Left common carotid artery plus branches (tissue), 1 donor: ENCODE measurements around a stretch of chr10.

DNA sequence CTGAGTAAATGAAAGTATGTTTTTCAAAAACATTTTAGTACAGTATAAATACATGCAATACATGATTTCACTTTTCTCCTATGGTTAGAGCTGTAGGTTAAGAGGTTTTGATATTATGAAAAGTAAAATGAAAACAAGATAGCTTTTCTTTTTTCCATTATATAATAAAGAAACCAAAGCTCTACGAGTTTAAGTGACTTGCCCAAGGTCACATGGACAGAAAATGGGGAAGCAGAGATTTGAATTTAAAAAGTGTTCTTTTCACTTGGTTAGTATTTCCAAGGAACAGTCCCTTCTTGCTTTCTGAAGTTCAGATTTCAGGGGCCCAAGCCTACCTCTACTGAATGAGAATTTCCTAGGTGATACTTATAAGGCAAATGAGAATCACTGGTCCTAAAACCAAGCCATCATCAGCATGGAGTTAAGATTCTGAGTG lies 13.2 kb upstream of the MAP3K8 start:
- PRO-cap = no peak

GRCh38 chr10:30422167-30422713 lies 11.7 kb upstream of the MAP3K8 start:
- PRO-cap = no peak

DNA sequence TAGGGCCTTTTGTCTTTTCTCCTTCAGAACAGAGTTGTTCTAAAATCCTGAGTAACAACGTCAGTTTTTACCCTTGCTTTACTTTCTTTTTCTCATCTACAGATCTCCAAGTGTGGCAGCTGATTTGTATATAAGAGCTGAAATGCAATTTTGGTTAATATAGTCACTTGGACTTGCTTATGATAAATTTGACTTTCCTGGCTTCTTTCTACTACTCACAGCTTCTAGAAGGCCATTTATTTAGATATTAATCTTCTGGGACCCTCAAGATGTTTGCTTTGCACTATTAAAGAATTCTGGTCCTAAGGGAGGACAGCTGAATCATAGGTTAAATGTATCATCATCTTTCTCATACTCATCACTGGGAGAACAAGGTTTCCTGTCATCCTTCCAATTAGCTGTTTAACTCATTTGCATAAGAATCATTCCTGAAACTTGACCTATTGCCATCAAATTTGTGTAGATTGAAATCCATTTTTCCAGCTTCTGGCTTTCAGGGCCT lies 4.0 kb downstream of the MAP3K8 start:
- PRO-cap = no peak

DNA sequence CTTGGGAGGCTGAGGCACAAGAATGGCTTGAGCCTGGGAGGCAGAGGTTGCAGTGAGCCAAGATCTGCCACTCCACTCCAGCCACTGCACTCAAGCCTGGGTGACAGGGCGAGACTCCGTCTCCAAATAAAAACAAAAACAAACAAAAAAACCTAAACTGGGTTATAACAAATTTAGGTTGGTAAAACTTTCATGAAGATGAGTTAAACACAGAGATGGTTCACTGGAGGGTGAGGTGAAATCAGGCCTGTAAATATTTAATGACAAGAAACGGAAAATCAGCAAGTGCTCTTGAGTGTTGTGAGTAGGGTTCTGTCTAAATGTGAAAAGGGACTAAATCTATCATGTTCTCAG lies 11.3 kb downstream of the MAP3K8 start:
- PRO-cap = no peak

- PRO-cap = no peak
These were observed 95.5 kb downstream of the MAP3K8 start for GRCh38 chr10:30529180-30530222.

GRCh38 chr10:30605335-30605783 lies 24.2 kb downstream of the LYZL2 start:
- PRO-cap = no peak

DNA sequence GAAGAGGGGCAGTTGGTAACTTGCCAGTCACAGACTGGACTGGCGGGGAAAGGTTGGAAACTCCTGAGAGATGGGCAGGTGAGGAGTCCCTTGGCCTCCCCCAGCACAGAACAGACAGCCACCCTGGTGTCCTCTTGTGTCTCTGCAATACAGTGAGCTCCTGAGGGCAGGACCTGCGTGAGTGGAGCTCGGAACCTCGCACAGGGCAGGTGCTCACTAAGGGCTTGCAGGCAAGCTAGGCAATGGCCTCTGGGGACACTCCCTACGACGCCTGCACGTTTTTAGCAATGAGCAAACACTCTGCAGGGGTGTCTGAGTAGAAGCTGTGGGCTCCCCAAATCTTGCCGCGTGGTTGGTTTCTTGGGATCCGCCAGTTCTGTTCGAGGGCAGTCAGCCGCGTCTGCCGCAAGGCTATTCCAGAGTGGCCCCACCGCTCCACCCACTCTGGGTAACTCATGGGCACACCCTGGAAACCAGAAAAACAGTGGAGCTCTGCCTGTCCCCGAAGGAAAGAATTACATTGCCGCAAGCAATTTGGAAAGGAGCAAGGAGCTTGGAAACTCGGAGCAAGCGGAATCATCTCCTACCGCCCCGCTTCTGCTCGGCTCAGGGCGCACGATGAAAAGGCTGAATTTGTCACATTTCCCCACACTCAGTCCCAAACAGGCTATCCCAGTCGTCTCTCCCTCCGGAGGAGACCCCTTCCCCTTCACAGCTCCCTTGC lies 189.3 kb upstream of the LYZL2 start:
- PRO-cap = bidirectional peak, plus-strand start at position 547 of the sequence, minus-strand start at position 378 of the sequence

GRCh38 chr10:30957472-30958207 lies 74.0 kb downstream of the ZNF438 start:
- PRO-cap = no peak

DNA sequence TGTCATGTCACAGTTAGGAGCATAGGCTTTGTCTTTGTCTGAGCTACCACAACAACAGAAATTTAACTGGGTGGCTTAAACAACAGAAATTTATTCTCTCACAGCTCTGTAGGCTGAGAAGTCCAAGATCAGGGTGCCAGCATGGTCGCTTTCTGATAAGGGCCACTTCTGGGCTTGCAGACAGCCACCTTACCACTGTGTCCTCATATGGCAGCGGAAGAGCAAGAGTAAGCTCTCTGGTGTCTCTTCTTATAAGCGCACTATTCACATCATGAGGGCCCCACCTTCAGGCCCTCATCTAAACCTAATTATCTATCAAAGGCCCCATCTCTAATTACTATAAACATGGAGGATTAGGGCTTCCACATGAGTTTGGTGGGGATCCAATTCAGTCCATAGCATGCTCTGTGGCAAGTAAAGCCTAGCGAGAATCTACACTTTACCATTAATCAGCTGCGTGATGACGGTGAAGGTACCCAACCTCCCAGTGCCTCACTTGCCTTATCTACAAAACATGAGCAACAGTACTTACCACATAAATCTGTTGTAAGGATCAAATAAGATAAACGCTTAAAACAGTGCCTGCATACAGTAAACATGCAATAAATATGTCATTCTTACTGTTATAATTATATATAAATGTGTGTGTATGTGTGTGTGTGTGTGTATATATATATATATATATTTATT lies 17.3 kb downstream of the ZNF438 start:
- PRO-cap = no peak

DNA sequence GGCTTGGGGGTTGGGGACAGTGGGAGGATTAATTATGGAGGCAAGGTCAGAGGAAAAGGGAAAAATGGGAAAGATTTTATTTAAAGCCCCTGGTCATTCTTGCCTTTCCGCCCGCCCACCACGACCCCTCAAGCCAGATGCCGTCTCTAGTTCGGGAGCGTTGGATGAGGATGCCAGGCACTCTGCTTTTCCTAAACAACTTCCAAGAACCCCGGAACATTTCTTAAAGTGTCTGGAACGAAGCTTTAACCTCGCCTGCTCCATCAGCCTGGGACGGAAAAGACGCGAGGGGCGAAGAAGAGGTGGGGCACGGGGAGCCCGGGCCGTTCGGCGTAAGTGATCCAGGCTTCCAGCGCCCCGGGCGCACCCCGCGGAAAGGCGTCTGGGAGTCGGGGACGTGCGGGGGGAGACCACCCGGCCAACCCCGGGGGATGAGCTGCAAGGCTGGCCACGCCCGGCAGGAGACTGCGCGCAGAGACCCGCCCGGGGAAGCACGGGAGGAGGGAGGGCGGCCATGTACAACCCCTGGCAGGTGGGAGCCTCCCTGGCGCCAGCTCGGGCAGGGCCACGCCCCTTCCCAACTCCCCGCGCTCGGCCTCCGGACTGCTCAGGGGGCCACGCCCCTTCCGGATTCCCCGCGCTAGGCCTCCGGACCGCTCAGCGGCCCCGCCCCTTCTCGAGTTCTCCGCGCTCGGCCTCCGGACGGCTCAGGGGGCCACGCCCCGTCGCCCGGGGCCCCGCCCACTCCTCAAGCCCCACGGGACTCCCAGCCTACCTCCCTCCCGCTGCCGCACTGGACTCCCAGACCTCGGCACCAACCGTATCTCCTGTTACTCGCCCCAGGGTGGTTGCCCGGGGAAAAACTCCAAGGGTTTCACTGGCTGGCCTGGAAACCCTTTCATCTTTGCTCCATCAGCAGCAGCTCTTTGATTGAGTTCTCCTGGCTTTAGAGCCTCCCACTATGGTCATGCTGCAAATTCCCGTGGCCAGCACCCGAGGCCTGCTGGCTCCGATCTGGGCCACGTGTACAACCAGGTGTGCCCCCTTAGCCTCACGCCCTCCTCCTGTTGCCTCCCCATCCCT lies 284.3 kb downstream of the ZEB1 start:
- PRO-cap = unidirectional peak, minus-strand start at position 370 of the sequence

DNA sequence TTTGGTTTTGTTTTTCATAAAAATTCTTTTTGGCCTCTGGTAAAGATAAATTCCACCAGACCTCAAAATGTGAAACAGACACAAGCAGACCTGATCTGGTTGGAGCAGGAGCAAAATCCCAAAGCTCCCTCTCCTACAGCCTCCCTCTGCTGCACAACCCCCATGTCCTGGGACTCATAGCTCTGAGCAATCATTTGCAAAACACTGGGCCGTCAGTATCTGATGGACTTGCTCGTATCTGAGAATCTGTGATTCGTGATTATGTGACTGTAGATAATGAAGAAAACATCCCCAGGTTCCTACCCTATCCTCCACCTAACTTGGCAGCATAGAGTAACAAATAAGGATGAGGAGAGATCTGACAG lies 230.1 kb downstream of the ARHGAP12 start:
- PRO-cap = no peak

DNA sequence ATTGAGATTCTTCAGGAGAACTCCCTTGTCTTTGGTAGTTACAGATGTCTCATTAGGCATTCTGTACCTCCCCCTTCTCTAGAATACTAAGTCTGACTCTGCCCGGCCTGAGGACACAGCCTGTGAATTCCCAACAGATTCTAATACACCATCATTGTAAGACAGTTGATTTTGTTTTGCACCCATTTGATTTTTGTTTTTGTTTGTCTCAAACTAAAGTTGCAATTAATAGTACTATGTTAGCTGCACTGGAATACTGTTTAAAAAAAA lies 124.7 kb downstream of the ARHGAP12 start:
- PRO-cap = no peak

DNA sequence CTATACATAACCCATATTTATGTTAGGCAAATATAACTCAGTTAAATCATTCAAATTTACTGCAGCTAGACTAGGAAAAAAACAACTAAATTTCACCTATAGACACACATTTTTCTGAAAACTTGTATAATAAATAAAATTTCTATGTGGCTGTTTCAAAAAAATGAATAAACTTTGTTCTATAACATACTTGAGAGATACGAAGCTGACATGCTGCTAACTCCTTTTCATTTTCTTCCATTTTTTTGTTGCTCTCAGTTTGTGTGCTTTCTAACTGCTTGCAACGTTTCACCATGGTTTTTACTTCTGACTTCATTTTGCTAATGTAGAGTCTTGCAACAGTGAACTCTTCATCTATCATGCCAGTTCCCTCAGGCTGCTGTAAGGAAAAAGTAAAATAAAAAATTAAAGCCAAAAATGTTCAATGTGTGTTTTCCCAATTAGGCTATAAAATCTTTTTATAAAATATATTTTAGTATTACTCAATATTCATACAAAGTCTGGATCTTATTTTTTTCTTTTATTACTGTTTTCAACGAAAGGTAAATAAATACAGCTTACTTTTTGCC lies 33.5 kb downstream of the KIF5B start:
- PRO-cap = no peak

- PRO-cap = no peak
These were observed 16.5 kb downstream of the KIF5B start for GRCh38 chr10:32039629-32040184.

- PRO-cap = no peak
These were observed 84.8 kb upstream of the KIF5B start for GRCh38 chr10:32141038-32141469.

DNA sequence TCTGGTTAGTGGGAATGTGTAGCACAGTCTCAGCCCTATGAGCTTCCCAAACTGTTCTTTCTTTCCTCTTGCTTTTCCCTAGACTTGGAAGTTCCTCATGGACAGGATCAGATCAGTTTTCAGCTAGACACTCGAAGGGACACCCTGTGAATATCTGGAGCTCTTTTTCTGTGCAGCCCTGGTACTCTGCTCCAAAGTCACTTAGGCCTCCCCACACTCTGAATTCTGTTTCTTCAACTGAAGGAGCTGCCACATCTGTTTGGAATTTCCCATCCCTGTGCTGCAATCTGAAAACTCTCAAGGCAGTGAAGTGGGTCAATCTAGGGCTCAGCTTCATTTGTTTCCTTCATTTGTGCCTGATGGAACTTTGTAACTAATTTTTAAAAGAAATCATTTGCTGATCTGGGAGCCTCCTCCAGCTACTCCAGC lies 9.7 kb downstream of the EPC1 start:
- PRO-cap = no peak

- PRO-cap = no peak
These were observed 21.2 kb upstream of the EPC1 start for GRCh38 chr10:32367732-32368919.

GRCh38 chr10:32379322-32379948 lies 32.5 kb upstream of the EPC1 start:
- PRO-cap = no peak

DNA sequence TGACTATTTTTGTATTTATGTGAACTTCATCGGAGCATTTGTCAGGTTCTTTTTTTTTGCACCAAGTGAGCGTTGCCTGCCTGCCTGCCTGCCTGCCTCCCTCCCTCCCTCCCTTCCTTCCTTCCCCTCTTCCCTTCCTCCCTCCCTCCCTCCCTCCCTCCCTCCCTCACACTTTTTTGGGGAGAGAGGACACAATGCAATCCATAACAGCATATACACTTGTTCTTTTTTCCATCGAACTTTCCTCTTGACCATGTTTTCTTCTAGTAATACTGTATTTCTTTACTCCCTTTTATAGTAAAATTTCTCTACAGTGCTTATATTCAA lies 833 bp downstream of the CCDC7 start:
- PRO-cap = no peak

- PRO-cap = unidirectional peak, plus-strand start at chr10:32941639
These were observed 16.6 kb downstream of the ITGB1 start for GRCh38 chr10:32941345-32941926.